AG10803 (cell line): Measurements from ENCODE around the gene ID4.

GRCh38 chr6:18219404-18220100 lies 44.8 kb downstream of the DEK start:
- RRBS, result no CpG with 5 or more reads among the region's 8 CpGs

DNA sequence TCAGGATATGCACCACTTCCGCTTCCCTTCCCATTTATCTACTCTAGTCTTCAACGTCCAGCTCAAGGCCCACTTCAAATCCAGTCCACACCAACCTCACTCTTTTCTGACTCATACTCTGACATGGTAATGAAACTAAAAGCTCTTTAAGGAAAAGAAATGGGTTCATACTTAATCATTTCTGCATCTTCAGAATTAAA lies 15.1 kb downstream of the DEK start:
- RRBS, result no CpG with 5 or more reads among the region's 2 CpGs

GRCh38 chr6:18341045-18341560 lies 46.0 kb upstream of the RNF144B start:
- RRBS, result no CpG with 5 or more reads among the region's 6 CpGs

DNA sequence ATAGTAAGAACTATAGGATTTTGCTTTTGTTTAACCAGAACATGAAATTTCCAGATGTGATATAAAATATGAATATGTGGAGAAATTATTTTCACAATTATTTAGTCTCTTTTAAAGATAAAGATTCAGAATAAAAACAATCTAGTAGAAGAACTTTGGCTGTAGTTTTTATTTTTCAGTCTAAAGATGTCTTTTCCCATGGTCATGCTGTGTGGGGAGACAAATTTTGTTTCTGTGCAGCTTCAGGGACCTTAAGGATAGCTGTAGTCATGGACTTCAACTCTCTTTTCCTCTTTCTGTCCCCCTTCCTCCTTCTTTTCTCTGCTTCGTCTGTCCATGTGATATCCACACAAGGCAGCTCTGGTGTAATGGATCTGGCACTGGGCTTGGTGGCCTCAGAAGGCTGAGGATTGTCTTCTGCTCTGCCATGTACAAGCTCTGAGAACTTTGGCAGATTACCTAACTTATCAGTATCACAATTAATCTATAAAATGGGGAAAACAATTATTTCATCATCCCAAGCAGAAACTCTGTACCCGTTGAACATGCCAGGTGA lies 10.4 kb downstream of the RNF144B start:
- RRBS, result no CpG with 5 or more reads among the region's 2 CpGs

DNA sequence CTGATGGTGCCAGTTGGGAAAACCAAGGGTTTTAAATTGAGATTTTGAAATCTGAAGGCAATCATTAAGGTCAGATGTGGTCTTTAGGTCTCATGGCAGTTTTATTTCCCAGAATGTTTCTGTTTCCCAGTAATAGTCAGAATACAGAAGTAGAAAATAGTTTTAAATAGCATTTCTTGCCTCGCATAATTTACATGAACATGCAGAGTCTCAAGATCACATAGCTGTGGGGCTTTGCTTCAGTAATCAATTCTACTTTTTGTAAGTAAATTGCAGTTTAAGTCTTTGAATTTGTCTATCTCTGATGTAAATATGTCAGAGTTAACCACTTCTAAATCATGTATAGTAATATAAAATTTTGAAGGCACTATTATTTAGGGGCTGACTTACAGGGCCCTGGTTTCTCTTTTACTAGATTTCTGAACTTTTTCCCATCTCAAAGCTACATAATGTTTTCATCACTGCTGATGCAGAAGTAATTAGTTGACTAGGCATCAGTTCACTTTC lies 58.2 kb downstream of the RNF144B start:
- RRBS, result no CpG with 5 or more reads among the region's 1 CpG

DNA sequence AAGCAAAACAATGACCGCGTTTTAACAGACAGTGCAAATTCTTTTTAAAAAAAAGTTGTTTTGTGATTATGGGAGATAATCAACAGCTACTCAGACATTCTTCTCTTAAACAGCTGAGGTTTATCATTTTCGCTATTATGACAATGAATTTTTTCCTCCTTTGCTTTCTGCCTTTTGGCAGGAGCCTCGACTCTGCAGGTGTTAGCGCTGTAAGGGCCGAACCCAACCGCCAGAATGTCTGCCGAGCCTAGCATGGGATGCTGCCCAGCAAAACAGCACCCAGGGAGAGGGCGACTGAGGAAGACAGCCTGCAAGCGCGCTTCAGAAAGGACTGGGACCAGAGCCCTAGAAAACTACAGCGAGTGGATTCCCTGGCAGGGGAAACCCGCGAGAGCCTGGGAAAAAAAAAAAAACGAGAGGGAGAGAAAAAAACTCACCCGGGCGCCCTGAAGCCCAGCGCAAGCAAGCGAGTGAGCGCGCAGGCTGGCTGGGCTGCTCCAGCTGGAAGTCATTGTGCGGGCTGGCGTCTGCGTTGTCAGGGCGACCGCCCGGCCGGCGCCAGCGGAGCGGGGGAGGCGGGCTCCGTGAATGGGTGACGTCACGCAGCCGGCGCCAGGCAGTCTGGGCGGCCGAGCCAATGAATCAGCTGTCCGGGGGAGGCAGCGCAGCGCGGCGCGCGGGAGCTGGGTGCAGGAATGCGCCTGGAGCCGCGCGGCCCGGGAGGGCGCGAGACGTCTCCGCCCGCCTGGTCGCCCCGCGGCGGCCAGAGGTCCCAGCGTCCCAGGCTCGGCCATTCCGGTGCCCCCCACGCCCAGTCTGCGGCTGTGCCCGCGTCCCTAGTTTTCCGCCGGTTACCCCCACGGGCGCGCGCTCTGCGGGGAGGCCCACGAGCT lies 32.7 kb upstream of the ID4 start:
- RRBS, result 1% methylated on average over 49 of the region's 75 CpGs

DNA sequence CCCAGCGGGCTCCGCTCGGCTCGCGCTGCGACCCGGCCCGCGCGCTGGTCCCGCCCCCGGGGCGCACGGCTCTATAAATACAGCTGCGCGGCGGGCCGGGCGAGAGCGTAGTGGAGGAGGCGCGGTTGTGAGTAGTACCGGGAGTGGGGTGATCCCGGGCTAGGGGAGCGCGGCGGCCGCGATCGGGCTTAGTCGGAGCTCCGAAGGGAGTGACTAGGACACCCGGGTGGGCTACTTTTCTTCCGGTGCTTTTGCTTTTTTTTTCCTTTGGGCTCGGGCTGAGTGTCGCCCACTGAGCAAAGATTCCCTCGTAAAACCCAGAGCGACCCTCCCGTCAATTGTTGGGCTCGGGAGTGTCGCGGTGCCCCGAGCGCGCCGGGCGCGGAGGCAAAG lies at the start of gene ID4:
Gene ID4 (plus strand): TSS at position 102 of the 393 bp plus-strand sequence.
- RRBS, result 1% methylated on average over 20 of the region's 48 CpGs

DNA sequence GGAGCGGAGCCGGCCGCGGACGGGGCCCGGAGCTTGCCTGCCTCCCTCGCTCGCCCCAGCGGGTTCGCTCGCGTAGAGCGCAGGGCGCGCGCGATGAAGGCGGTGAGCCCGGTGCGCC lies 351 bp downstream of the ID4 start:
- RRBS, result 1% methylated on average over 11 of the region's 20 CpGs

DNA sequence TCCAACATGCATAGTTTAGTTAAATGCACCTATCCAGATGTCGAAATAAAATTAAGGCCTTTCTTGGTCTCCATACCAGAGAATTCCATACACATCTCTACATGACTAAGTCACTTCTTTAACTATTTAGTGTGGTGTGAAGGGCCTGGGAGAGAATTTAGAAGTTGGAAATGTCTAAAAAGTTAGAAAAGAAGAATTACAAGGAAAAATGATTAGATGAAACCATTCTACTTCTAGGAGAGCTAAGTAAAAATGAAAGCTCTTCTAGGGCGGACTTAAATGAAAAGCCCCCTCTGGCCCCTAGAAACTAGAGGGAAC lies 65.6 kb downstream of the ID4 start:
- RRBS, result no CpG with 5 or more reads among the region's 2 CpGs

- RRBS, result no CpG with 5 or more reads among the region's 3 CpGs
Measured at GRCh38 chr6:20129708-20130267, 82.5 kb downstream of the MBOAT1 start.

- RRBS, result no CpG with 5 or more reads among the region's 1 CpG
Measured at GRCh38 chr6:20202586-20203011, 9.7 kb downstream of the MBOAT1 start.

GRCh38 chr6:20366169-20366925 lies 35.3 kb upstream of the E2F3 start:
- RRBS, result no CpG with 5 or more reads among the region's 8 CpGs

DNA sequence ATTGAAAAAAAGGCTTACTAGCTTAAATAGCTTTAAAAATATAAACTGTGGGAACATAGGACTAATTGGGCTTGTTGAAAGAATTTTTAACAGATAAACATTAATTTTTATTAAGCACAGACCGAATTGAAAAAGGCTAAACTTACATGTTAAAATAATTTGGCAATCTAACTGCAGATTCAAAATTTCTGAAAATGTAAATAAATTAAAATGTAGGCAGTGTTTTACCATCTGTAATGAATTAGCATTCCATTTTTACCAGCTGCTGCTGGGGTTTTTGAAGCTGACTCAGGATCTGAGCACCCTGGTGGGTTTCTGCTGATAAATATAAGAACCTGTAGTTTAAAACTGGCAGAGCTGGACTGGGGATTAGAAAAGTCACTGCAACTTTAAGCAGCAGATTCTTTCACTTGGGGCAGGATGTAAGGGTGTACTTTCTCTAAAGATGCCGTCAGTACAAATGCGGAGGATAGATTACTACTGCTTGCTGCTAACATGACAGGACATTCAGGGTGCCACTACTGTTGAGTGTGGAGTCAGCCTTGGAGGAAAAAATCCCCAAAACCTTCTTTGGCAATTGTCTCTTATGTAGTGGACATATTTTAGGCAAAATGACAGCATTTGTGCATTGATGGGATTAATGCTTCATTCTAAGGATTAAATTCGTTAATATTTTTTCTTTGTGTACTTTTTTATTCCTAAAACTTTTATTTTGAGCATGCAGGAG lies 341.8 kb downstream of the CDKAL1 start:
- RRBS, result no CpG with 5 or more reads among the region's 4 CpGs

DNA sequence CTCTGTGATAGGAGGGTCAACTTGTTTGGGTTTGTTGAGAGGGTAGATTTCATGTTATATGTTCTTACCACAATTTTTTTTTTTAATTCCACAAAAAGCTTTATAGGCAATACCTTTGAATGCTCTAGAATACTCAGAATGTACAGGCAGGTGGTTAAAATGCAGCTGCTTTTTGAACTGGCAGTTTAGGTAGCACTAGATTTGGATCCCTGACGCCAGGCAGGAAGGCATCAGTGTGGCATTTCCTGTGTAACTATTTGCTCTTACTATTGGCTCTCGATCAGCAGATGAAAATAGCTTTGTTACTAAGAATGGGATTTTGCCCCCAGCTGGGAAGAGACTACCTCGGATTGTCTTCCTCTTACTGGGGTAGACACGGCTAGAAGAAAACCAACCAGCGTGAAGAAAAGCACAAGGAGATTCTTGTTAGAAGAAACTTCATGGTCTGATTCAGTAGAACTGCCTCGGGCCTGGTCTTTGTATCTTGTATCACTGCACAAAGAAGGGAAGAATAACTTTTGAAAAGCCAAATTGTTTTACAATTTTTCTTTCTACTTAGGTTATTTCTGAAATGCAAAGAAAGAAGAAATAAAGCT lies 404.7 kb upstream of the SOX4 start:
- RRBS, result no CpG with 5 or more reads among the region's 6 CpGs

DNA sequence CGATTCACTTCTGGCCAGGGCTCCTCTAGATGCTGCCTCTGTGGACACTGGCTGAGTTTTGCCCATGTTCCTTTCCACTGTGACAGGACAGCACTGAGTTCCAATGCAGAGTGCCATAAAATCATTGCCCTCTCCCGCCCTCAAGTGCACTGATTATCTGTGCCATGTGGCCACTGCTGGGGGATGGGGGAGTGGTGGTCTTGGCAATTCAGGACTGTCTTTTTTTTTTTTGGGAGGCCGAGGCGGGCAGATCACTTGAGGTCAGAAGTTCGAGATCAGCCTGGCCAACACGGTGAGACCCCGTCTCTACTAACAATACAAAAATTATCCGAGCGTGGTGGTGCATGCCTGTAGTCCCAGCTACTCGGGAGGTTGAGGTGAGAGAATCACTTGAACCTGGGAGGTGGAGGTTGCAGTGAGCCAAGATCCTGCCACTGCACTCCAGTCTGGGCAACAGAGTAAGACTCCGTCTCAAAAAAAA lies 23.3 kb upstream of the SOX4 start:
- RRBS, result no CpG with 5 or more reads among the region's 11 CpGs

DNA sequence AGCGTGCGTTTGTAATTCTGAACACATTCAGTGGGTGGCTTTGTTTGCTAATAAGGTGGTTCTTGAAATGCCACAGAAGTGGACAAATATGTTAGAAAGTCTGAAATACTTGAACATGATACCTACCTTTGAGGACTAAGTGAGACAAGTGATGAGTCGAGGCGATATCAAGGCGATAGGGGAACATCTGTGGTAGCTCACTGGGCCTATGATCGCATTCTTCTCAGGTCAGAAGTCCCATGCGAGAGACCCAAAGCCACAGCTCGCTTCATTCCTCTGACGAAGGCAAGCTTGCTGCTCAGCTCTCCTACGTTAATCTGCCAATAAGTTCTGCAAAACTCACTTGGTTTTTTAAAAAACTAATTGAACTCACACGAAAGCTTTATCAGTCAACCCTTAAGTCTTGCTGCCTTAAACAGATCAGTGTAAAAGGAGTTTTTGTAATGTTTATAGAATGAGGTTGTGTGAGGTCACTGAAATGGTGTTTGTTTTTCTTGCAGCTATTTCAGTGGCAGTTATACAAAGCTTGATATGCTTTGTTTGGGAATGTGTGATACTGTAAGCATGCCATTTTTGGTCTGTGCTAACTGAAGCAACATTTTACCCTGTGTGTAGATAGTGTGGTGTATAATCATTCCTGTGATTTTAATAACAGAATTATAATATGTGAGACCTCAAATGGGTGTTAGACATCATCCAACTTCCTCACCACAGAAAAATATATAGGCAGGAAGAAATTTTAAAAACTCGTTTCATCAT lies 160.1 kb downstream of the SOX4 start:
- RRBS, result no CpG with 5 or more reads among the region's 12 CpGs

DNA sequence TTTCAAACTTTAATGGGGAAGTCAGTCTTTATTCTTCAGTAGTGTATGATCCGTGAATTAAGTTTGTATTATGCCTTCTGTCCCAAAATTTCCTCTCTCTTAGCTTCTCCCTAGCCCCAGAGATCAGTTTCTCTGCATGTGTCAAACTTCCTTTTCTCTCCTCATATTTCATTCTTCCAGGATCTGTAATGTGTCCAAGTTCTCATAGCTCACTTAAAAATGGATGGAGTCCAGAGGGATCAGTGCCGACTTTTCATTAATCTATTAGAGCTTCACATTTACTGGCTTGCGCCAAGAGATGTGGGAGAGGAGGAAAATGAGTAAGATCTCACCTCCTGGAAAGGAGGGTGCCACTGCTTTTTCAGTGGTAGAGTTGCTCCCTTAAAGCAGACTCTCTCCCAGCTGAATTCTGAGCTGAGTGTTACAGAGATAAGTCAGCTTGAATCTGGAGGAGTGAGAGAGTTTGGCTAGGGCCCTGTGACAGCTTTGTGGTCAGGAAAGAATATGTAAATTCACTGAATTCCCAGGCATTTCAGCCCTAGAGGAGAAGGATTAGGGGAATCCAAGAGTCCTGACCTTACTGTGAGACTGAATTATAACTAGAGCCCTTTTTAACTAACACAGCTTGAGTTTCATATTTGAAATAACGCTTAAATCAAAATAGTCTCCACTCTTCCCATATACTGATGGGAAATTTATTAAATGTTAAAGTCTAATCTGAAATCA lies 175.9 kb downstream of the SOX4 start:
- RRBS, result no CpG with 5 or more reads among the region's 4 CpGs

DNA sequence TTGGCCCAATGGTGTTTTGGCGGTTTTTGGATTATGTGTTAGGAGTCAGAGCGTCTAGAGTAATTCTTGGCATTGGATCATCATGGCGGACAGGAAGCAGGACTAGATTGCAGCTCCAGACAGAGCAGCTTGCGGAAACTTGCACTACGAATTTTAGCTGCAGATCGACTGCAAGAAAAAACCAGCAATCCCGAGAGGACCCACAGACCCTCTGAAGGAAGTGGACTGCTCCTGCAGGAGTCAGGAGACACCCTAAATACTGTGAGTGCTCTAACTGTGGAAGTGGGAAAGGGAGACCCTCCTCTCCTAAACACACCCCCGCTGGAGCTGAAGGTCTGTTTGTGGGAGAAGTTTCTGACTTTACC lies 280.2 kb downstream of the SOX4 start:
- RRBS, result no CpG with 5 or more reads among the region's 8 CpGs

GRCh38 chr6:22036306-22036653 lies 260.6 kb downstream of the PRL start:
- RRBS, result no CpG with 5 or more reads among the region's 7 CpGs

DNA sequence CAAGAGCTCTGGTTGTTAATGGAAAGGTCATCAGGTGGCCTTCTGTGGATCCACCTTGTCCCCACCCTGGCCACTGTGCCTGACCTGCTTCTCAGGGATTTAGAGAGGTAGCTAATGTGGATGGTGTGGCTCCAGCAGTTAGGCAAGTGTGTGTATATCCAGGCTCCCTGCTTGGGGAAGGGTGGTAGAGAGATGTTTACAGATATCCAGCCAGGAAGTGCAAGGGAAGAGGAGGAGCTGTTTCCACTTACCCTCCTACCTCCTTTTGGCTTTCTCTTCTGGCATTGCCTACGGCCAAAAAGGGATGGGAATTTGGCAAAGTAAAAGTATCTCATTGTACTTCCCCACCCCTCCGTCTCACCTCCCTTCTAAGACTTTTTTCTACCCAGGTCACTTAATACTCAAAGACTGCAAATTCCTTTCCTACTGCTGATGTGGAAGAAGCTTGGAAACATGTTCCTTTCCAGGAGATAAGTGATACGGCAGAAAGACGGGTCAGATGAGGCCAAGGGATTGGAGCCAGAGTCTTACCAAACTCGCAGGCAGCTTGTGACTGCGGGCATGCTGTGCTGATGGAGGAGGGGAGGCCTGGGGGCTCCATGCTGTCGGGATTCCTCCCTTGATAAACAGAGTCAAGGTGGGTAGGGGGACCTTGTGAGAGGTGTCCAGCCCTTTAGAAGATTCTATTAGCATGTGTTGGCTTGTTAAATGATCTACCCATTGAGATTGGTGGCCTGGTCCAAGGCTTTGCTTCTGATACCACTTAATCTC lies 253.4 kb downstream of the PRL start:
- RRBS, result no CpG with 5 or more reads among the region's 7 CpGs